SJCRH30 (cell line): Measurements from ENCODE around the gene TMPRSS15.

DNA sequence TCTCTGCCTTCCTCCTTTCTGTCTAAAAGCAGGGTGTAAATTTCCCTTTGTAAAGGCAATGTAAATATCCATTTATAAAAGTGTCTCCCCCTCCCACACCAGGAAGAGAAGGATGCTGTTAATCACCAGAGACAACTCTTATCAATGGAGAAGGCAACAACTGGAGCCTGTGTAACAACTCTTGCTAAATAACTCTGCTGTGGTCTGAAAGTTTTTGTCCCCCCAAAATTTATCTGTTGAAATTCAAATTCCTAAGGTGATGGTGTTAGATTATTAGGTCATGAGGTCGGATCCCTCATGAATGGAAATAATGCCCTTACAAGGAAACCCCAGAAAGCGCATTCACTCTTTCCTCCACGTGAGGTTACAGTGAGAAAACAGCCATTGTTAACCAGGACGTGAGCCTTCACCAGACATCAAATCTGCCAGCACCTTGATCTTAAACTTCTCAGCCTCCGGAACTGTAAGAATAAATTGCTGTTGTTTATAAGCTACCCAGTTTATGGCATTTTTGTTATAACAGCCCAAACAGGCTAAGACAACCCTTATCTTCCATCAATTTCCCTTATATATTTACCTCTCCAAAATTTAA lies 141.9 kb upstream of the CXADR start:
- RAMPAGE, long total RNA = no peak

- RAMPAGE, long total RNA = no peak
These were observed 71.4 kb upstream of the CXADR start for GRCh38 chr21:17441384-17441919.

DNA sequence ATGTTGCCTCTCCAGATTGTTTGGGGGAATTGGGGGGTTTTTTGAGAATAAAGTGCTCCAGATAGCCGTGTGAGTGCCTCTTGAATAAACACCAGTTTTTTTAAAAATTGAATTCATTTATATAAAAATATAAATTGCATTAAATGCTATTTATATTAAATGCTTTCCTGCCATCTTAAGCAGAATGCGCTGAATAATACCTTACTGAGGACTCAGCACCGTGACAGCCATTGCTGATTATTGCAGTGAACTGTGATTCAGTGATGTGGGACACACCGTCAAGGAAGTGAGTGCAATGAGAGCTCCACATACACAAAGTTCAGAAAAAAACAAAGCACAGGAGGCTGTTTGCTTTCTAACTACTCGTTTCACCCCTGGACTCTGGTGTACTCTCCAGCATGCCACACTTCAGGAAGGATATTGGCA lies 57.5 kb upstream of the CXADR start:
- RAMPAGE, long total RNA = no peak

- RAMPAGE, long total RNA = no peak
These were observed 36.8 kb upstream of the CXADR start for GRCh38 chr21:17476028-17476549.

DNA sequence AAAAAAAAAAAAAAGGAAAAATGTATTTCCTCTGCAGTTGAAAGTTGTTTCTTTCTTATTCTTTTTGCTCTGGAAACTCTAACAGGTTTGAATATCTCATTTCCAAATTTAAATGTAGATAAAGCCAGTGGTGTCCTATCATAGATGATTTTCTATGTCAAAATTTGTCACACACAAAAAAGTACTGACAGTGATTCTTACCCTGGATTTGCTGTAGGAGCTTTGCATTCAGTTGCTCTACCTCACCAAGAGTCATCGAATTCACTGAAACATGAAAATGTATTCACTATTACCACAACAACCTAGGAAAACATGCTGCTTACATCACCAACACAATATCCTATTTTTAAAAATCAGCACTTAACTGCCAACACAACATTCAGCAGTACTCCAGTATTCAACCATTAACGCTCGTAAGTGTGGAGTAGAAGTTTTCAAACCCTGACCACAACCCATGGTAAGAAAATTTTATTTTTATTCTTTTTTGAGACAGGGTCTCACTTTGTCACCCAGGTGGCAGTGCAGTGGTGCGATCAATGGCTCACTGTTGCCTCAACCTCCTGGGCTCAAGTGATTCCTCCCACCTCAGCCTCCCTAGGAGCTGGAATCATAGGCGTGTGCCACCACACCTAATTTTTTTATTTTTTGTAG lies 24.0 kb downstream of the C21orf91 start:
- RAMPAGE, long total RNA = no peak

- RAMPAGE, long total RNA = no peak
These were observed 367 bp upstream of the C21orf91 start for GRCh38 chr21:17819539-17819907.

GRCh38 chr21:18403286-18403995 lies at the start of gene TMPRSS15:
TMPRSS15 (minus strand) TSS chr21:18403785.
- RAMPAGE, long total RNA = no peak

DNA sequence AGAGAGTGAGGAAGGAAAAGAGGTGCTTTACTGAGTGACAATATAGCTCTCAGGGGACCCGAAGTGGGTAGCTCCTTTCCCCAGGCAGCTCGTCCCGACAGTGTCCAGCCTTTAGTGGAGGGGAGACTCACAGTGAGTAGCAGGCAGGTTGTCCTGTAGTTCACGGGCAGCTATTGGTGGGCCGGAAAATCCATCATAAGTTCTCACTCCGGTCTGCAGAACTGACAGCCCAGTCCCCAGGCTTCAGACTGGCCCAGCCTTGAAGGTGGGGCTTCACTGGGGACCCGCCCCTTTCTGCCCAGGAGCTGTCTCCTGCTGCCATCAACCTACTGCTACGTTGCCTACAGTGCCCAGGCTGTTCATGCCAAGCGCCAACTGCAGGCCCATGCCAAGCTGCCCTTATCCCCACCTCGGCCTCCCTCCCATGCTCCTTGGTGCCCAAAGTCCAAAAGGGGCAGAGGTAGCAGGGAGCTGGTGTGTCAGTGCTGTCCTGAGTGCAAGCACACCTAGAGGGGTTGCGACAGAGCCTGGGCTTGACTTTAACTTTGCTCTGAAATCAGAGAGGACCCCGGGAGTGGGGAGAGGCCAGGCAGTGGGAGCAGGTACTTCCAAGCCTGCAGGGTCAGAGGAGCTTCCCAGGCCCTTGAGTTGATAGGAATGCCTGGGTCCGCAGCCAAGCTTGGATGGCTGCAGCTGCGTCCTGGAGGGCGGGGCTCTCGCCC lies 1144.4 kb upstream of the NCAM2 start:
- RAMPAGE, long total RNA = no peak

GRCh38 chr21:23968612-23969392 lies 1638.5 kb downstream of the MRPL39 start:
- RAMPAGE, long total RNA = no peak

- RAMPAGE, long total RNA = no peak
These were observed 45.4 kb downstream of the MRPL39 start for GRCh38 chr21:25561377-25562728.

DNA sequence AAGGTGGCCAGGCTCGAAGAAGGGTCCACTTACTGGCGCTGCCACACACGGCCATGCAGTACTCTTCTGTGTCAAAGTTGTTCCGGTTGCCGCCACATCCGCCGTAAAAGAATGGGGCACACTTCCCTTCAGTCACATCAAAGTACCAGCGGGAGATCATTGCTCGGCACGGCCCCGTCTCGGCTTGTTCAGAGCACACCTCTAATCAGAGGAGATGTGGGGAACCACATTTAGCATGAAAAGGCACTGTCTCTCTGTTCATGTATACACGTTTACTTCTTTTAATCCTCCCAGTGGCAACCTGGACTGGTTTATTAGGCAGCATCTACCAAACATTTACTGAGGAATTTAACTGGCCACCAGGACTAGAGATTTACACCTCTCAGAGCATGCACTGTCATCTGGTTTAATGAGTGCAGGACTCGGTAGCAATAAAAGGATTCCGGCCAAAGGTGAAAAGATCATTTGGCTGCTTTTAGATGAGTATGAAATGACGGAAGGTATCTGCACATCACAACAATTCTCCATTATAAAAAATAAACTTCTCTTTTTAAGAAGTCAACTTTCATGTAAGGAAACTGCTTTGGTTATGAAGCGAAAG lies 170.5 kb downstream of the APP start:
- RAMPAGE, long total RNA = no peak

GRCh38 chr21:26024088-26024388 lies 146.5 kb downstream of the APP start:
- RAMPAGE, long total RNA = no peak

- RAMPAGE, long total RNA = no peak
These were observed 879 bp downstream of the APP start for GRCh38 chr21:26169341-26170441.

GRCh38 chr21:26571900-26572614 lies 1.0 kb downstream of the CYYR1 start:
- RAMPAGE, long total RNA = no peak

GRCh38 chr21:26782399-26783064 lies 62.7 kb downstream of the ADAMTS1 start:
- RAMPAGE, long total RNA = no peak

- RAMPAGE, long total RNA = no peak
These were observed 11.4 kb downstream of the ADAMTS1 start for GRCh38 chr21:26833608-26834355.

DNA sequence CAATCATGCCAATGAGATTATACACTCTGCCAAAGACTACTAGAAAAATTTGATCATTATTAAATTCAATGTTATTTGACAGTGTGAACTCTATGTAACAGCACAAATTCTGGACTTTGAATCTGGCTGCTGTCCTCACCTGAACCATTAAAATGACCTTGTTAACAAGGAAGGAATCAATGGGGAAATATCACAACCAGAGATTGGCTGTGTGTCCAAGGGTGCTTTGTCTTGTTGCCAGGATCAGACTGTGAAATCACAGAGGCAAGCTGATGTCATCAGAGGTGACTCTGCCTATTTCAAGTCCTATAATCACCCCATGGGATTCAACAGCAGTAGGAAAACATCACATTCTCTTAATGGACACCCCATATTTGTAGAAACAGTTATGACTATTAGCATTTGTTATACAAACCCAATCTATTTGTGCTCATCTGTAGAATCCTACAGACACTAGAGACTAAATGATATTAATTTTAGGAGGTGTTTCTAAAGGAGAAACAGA lies 46.8 kb downstream of the ADAMTS5 start:
- RAMPAGE, long total RNA = no peak

GRCh38 chr21:26966649-26966886 lies 320 bp downstream of the ADAMTS5 start:
- RAMPAGE, long total RNA = no peak

- RAMPAGE, long total RNA = no peak
These were observed 69.8 kb upstream of the ADAMTS5 start for GRCh38 chr21:27036651-27037141.

- RAMPAGE, long total RNA = no peak
These were observed 742.5 kb downstream of the N6AMT1 start for GRCh38 chr21:28142794-28143033.